Transverse colon (tissue), 4 donors: ENCODE results near the genes ROR1 and RAVER2.

- PRO-cap: no peak
- RAMPAGE, long total RNA, 4 experiments: no peak in any of the 4 experiments
Observed at GRCh38 chr1:61836742-61837051, 94.4 kb downstream of the PATJ start.

- PRO-cap: no peak
- RAMPAGE, long total RNA, 4 experiments: no peak in any of the 4 experiments
Observed at GRCh38 chr1:62435661-62436180, 1.1 kb upstream of the USP1 start.

- PRO-cap: no peak
- RAMPAGE, long total RNA, 4 experiments: no peak in any of the 4 experiments
Observed at GRCh38 chr1:62746492-62746817, 37.5 kb upstream of the ATG4C start.

DNA sequence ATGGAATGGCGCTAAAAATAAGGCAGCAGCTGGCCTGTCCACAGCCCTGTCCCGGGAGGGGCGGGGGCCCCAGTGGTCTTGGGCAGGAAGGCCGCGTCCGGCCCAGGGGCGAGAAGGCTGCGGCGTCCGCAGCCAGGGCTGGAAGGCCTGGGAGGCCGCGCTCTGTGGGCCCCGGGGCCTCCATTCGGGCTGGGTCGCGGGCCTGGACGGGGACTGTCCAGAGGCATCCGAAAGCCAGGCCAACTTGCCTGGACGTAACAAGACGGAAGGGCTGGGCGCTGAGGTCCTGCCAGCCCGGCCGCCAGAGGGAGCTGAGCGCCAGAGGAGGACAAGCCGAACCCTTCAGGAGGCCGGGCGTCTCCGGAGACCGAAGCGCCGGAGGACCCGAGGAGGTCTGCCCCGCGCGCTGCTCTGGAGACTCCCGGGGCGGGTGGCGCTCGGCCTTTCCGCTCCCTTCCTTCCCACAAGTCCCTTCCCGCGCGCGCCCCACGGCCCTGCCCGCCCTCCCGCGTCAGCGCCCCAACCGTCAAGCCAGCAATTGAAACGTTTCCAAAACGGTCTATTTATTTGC, 5.5 kb upstream of the FOXD3 start:
- PRO-cap: unidirectional peak, plus-strand start at position 363 of the sequence; bidirectional peak, plus-strand start at position 414 of the sequence, minus-strand start at position 413 of the sequence; bidirectional peak, plus-strand start outside the sequence, minus-strand start at position 463 of the sequence
- RAMPAGE, long total RNA, 4 experiments: no peak in any of the 4 experiments

DNA sequence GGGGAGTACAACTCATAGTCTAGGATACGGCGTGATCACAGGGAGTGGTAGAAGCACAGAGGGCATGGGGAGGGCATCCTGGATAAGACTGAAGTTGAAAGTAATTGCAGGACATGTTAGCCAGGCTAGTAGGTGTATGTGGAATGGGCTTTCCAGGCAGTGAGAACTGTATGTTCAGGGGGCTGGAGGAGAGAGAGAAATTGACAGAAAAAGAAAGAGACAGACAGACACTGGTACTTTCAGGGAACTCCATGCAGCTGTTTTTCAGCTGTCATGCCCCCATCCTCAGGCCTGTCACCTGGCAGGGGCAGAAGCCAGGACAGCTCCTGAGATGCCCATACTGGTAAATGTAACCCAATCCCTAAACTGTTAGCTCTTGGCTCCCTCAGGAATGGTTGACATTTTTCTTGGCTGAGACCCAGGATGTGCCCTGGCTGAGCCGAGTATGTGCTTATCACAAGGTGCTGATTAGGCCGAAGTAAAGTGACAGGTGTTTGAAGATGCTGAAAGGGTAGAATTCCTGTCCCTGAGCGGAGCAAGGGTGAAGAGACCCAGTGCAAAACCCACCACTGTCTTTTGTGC, 50.6 kb downstream of the PGM1 start:
- PRO-cap: no peak
- RAMPAGE, long total RNA, 4 experiments: no peak in any of the 4 experiments

DNA sequence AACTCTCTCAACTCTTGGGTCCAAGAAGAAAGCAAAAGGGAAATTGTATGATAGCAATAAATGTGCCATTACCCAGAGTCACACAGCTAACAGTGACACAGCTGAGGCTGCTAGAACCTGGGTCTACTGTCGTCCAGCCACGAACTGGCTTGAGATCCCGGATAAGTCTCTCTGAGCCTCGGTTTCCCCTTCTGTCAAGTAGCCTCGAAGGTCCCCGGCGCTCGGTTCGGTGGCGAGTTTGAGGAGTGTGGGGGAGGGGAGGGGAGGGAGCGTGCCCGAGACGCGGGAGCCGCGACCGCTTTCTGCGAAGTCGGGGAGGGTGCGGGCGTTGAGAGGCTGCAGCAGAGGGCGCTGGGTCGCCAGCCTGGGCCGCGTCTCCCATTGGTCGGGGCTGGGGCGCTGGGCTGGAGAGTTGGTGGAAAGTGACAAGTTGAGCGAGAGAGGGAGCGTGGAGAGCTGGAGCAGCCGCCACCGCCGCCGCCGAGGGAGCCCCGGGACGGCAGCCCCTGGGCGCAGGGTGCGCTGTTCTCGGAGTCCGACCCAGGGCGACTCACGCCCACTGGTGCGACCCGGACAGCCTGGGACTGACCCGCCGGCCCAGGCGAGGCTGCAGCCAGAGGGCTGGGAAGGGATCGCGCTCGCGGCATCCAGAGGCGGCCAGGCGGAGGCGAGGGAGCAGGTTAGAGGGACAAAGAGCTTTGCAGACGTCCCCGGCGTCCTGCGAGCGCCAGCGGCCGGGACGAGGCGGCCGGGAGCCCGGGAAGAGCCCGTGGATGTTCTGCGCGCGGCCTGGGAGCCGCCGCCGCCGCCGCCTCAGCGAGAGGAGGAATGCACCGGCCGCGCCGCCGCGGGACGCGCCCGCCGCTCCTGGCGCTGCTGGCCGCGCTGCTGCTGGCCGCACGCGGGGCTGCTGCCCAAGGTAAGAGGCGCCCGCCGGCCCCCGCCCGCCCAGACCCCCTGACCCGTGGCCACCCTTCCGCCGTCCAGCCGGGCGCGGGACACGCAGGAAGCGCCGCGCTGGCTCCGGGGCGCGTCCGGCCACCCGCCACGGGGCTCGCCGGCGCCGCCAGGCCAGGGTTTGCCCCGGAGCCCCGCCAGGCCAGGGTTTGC, at the start of gene ROR1:
Gene ROR1 (plus strand): TSS at position 428 of the 1,110 bp plus-strand sequence.
- PRO-cap: bidirectional peak, plus-strand start at position 437 of the sequence, minus-strand start at position 304 of the sequence; unidirectional peak, plus-strand start at position 646 of the sequence
- RAMPAGE, long total RNA, 4 experiments: start-site peak on the plus strand in 3 of 4 experiments, centred at positions 427 to 442 of the sequence, 27 to 46 reads per replicate

DNA sequence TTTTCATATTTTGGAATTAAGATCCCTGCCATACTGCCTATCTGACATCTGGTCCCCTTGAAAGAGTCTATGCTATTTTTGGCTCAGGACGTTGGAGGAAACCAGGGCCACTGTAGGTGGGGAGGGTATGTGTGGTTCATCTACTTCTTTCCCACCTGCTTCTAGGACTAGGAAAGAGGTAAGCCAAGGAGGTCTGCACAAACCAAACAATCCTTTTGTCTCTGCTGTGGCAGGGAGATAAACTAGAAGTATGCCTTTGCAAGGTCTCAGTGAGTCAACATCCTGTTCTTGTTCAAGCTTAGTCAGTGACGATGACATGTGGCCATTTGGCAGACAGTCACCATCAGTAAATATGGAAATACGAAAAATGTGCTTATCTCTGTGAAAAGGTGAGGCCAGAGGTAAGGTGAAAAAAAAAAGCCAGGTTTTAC, 196.8 kb upstream of the UBE2U start:
- PRO-cap: no peak
- RAMPAGE, long total RNA, 4 experiments: no peak in any of the 4 experiments

DNA sequence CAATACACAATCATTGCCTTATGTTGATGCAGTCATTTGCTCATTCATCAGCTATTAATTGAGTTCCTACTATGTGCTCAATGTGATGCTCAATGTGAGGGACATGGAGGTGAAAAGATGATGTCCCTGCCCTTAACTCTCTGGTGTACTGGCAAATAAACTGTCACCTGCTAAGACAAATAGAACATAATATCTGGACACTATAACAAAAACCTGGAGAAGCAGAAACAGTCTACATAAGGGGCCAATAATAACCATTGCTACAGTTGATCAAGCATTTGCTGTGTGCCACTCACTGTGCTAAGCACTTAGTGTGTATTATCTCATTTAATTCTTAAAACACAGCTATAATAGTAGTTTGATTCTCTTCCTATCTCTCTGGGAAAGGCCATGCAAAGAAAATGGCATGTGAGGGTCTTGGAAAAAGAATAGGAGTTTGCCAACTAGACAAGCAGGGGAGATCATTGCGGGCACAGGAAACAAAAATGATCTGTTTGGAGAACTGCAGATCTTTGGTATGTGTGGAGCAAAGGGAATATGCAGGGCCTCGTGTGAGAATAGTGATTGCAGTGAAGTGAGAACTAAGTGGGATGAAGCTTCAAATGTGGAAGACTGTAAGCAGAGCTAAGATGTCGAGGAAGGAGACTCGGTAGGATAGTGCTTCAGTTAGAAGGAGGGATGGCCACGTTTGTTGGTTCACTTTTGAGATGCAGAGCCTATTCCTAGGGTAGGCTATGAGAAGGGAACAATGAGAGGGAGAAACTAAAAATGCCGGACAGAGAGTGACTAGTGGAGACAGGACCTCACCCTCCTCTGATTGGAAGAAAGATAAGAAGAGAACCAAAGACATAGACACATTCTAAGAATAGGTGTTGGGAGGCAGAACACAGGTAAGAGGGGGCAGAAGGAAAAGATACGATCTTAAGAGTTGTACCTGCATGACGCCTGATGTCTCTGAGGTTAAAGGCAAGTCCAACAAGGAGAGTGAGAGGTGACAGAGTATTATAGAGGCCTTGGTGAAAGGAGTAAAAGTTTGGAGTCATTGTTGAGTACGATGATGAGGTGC, 125.2 kb upstream of the UBE2U start:
- PRO-cap: no peak
- RAMPAGE, long total RNA, 4 experiments: no peak in any of the 4 experiments

DNA sequence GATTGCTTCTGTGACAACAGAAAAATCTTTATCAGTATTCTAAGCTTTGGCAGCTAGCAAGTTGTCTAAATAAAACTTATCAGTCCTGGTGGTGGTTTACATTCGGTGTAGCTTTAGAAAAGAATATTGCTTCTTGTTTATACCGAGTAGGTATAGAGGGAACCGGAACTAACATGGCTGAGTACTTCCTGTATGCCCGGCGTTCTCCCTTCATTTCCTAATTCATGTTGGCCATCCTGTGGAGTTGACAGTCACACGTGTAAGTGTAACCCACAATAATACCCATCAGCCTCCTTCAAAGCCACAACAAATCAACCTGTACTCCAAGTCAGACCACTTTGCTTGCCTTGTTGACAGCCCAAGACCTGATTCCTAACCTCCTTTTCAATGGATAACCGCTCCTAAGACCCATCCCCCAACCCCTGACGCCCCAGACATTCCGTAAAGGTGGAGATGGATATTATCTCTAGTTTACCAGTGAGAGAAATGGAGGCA, 42.0 kb downstream of the UBE2U start:
- PRO-cap: no peak
- RAMPAGE, long total RNA, 4 experiments: no peak in any of the 4 experiments

GRCh38 chr1:64691363-64691984, 53.4 kb upstream of the RAVER2 start:
- PRO-cap: no peak
- RAMPAGE, long total RNA, 4 experiments: no peak in any of the 4 experiments

GRCh38 chr1:64744354-64745237, at the start of gene RAVER2:
Gene RAVER2, plus strand, starts transcription at chr1:64745075.
- PRO-cap: bidirectional peak, plus-strand start at chr1:64745123, minus-strand start at chr1:64744835
- RAMPAGE, long total RNA, 4 experiments: start-site peak on the plus strand in 1 of 4 experiments, at chr1:64744878-64745008 at its widest, 27 reads per replicate

GRCh38 chr1:64894795-64895160, 71.6 kb downstream of the JAK1 start:
- PRO-cap: no peak
- RAMPAGE, long total RNA, 4 experiments: no peak in any of the 4 experiments

DNA sequence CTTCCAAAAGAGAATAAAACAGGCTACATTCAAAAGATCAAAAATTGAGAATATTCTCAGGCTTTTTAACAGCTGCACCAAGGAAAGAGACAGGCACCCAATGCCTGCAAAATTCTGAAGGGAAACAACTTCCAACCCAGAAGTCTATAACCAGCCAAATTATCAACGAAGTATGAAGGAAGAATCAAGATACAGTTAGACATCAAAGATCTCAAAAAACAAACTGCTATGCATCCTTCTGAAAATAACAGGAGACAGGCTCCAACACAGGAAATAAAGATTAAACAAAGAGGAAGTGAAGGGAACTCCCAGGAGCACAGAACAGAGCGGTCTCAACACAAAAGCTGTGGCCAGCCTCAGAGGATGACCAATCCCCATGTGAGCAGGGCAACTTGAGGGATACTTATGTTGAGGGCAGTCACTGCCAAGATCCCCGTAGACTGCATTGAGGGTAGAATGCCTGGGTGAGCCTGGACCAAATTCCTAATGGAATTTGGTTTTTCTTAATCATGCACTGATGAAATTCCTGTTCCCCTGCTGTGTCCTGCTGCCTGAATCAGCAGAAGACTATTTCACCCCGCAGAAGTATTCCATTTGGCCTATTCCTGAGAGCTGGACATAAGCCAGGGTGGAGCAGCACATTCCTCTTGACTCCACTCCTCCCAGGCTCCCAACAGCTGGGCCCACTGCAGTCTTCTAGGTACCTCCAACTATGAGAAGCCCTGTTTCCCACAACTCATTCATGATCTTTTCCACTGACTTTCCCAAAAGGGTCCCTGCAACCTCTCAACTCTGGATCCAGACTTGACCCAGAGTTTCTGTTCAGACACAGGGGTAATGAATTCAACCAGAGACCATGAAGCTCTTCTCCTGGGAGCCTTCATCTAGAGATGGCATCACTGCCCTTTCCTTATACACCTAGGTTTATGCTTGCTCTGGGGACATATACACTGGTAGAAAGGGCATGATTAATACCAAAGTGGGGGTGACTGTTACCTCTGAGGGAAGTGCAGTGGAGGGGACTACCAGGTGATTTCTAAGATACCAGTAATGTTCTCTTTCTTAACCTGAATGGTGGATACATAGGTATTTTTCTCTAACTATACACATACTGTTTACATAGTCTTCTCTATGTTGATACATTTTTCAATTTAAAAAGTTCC, 48.8 kb downstream of the JAK1 start:
- PRO-cap: no peak
- RAMPAGE, long total RNA, 4 experiments: no peak in any of the 4 experiments

DNA sequence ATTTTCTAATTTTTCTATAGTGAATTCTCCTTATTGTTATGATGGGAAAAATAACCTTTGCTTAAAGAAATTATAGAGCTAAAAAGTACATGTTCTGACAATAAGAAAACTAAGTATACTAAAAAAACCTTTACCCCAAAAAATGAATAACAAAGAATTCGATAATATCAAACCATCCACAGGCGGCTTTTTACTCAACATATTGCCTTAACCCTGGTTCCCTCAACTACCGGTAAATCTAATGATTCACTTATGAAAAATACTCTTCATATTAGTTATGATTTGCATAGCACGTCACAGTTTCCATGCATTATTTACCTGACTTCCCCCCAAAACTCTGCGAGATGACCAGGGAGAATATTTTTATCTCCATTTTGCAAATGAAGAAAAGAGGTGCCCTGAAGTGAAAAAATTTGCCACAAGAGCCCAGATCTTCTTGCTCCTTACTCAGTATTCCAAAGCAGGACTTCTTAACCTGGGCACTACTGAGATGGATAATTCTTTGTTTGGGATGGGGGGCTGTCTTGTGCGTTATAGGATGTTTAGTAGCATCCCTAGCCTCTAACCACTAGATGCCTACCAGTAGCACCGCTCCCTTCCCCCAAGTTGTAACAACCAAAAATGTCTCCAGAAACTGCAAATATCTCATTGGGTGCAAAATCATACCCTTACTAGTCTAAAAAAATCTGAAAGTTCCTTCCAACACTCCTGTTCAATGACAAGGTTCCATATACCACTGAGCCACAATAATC, 2.8 kb downstream of the JAK1 start:
- PRO-cap: bidirectional peak, plus-strand start at position 342 of the sequence, minus-strand start at position 228 of the sequence
- RAMPAGE, long total RNA, 4 experiments: no peak in any of the 4 experiments

GRCh38 chr1:65064118-65065545, 83.4 kb upstream of the AK4 start:
- PRO-cap: no peak
- RAMPAGE, long total RNA, 4 experiments: start-site peak on the minus strand in 2 of 4 experiments, at chr1:65064364-65064804 at its widest, 11 to 13 reads per replicate

- PRO-cap: no peak
- RAMPAGE, long total RNA, 4 experiments: no peak in any of the 4 experiments
Observed at GRCh38 chr1:65141274-65141896, 6.6 kb upstream of the AK4 start.

DNA sequence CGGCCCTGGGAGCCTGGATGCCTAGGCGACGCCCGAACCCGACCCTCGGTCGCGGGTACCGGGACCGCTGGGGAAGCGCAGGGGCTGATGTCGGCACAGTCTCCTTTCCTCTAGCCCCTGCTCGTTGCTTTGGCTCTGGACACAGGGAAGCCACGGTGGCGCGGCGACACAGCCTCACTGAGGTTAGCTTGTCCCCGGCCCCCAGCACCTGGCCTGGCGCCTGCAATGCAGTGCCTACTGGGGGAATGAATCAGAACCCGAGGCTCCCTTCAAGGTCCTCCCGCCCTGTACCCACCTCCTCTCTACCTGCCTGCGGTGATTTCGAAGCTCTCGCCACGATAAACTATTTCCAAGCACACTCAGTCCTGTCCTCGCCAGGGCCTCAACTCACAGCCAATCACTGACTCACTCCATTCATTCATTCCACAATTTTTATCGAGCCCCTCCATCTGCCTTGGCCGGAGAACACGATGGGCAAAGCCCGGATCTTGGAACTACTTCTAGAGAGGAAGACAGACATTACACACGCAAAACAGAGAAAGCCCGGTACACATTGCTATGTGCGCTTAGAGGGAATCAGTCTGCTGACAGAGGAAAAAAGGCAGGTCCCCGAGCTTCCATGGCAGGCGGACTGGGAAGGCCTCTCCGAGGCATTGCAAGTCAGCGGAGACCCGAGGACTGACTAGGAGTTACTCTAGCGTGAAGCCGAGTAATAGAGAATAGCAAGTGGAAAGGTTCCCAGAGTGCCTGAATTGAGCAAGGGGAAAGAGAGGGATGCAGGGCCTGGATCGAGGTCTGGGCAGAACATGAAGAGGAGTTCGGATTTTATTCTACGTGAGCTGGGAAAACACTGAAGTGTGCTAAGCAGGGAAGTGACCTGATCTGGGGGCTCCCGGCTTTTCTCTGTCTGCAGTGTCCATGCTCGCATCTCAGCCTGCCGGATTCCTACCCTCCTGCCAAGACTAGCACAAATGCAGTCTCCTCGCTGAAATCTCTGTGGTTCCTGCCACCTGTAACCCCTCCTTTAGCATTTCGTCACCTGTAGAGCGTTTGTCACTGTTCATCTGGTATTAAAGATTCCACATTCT, 54.3 kb upstream of the DNAJC6 start:
- PRO-cap: no peak
- RAMPAGE, long total RNA, 4 experiments: start-site peak on the plus strand in 1 of 4 experiments, centred at position 216 of the sequence, 7 reads per replicate

- PRO-cap: no peak
- RAMPAGE, long total RNA, 4 experiments: start-site peak on the plus strand in 1 of 4 experiments, at chr1:65427215-65427513 at its widest, 8 reads per replicate
Observed at GRCh38 chr1:65427064-65427653, 6.7 kb downstream of the LEPR start.

DNA sequence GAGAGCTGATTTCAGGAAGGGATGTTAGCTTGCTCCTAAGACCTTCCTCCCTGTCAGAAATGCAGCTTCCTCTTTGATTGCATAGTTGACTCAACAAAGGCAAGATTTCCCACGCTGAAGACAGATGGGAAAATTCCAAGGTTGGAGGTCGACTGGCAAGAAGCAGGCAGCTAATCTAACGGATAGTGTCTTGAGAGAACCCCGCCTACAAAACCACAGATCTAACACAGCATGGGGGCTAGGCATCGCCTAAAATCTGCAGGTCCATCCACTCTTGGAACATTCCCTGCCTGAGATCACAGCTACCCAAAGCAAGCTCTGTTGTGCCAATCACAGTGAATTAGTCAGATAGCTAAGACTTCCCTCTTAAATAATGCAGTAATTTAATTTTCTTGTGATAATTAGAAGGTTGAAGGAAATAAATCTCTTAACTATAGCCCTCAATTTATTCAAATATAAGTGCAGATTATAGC, 357.8 kb upstream of the SGIP1 start:
- PRO-cap: no peak
- RAMPAGE, long total RNA, 4 experiments: no peak in any of the 4 experiments

DNA sequence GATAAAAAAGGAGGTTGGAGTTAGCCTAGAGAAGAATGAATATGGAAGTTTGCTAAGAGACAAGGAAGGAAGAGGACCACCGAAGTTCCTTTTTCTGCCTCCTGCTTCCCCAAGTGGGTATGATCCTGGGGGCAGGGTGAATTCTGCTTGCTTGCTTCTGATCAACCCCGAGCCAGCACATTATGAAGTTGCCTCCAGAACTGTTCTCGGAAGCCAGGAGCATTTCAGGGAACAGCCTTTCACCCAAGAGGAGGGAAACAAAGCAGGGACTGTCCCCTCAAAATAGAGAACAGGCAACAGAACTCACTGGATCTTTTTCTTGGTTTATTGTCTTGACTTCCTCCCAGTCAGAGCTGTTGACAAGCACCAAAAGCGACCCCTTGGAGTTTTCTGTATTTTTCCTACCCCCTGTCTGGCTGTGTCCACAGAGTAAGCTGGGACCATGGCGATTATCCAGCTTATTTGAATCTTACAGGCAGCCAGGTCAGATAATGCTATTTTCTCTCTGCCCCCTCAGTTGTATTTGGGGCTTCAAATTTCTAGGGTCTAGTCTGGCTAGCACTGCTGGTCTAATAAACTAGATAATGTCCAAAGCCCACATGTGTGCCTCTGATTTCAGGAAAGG, 258.3 kb upstream of the SGIP1 start:
- PRO-cap: no peak
- RAMPAGE, long total RNA, 4 experiments: no peak in any of the 4 experiments